Epithelial cell of prostate (primary cell): ENCODE measurements around the genes DCAF12L1, ACTRT1 and SMARCA1.

DNA sequence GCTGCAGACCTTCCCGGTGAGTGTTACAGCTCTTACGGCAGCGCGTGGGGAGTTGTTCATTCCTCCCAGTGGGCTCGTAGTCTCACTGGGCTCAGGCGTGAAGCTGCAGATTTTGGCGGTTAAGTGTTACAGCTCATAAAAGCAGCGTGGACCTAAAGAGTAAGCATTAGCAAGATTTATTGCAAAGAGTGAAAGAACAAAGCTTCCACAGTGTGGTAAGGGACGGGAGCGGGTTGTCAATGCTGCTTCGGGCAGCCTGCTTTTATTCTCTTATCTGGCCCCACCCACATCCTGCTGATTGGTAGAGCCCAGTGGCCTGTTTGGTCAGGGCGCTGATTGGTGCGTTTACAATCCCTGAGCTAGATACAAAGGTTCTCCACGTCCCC lies 8.4 kb upstream of the SOWAHD start:
- RRBS, result no CpG with 5 or more reads among the region's 14 CpGs

GRCh38 chrX:119758653-119759099 lies 288 bp downstream of the SOWAHD start:
- RRBS, result under 1% methylated on average over 20 of the region's 47 CpGs

DNA sequence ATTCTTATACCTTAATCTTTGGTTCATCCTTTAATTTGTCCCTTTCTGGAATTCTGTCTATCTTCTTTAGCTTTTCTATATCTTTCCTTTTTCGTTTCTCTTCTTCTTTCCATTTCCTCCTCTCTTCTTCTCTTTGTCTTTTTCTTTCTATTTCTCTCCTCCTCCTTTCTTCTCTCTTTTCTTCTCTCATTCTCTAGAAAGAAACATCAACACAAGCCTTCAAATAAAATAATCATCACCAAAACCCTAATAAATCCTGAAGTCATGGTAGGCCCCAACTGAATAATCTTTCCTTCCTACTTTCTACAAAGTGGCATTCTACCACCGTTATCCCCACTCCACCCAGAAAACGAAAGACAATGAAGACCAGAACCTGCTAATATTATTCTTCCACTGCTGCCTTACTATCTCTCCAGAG lies 11.7 kb downstream of the UPF3B start:
- RRBS, result no CpG with 5 or more reads among the region's 3 CpGs

- RRBS, result no CpG with 5 or more reads among the region's 3 CpGs
These were observed 30.4 kb downstream of the LAMP2 start for GRCh38 chrX:120438701-120439156.

DNA sequence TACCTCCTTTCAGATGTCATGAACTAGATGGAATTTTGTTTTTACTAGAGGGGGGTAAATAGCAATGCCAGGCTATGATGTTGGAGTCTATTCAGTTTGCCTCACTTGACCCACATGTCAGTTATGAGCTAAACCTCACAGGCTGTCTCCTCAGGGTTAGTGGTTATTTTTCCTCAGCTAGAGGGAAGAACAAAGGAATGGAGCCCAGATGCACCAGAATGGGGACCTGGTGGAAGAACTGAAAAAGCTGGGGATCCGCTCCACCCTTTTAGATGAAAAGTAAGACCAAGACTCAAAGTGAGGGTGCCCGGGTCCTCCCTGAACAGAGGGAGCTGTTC lies 105.2 kb upstream of the C1GALT1C1 start:
- RRBS, result no CpG with 5 or more reads among the region's 2 CpGs

GRCh38 chrX:120749061-120749553 lies 119.3 kb upstream of the C1GALT1C1 start:
- RRBS, result no CpG with 5 or more reads among the region's 5 CpGs

DNA sequence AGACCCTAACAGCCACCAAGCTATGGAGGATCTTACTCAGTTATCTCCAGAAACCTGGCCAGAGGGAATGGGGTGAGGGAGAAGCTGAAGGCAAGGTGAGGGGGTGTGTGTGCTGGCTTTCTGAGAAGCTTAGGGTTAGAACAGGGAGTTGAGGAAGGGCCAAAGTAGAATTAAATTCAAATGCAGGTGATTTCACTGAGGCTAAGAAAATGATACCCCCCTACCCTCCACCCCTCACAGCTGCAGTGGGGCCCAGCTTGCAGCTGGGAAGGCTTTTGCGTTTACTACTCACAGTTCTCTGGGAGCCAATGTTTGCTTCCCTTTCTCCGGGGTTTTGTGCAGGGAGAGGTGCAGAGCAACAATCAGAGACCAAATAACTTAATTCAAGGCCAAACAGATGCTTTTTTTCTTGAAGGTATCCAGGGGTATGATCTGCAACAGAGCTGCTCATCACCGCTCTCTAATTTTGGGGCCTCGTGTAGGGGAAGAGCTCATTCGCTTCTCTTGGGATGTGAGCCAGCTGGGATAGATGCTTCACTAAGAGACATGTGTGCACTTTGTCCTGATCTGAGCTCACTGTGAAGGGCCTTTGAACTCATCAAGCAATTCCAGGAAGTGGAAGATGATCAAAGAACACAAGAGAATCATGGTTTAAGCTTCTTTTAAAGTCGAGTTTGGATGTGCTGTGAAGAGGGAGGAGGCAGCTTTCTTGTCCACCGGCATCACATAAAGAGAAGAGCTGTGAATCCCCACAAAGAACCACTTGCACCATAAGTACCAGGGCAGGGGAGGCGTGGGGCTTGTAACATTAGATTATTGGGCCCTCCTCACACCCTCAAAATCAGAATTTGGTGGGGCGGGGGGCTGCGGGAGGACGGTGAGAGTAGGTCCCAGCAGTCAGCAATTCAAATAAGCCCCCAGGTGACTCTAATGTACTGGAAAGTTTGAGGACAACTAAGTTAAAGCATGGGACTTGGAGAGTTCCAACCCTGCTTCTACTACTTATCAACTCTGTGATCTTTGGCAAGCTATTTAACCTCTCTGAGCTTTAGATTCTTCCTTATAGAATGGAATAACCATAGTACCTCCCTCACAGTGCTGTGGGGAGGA lies 122.8 kb upstream of the C1GALT1C1 start:
- RRBS, result no CpG with 5 or more reads among the region's 11 CpGs

GRCh38 chrX:122840140-122840582 lies 343.9 kb upstream of the GRIA3 start:
- RRBS, result no CpG with 5 or more reads among the region's 4 CpGs

GRCh38 chrX:123561490-123561767 lies 171.4 kb downstream of the THOC2 start:
- RRBS, result no CpG with 5 or more reads among the region's 9 CpGs

DNA sequence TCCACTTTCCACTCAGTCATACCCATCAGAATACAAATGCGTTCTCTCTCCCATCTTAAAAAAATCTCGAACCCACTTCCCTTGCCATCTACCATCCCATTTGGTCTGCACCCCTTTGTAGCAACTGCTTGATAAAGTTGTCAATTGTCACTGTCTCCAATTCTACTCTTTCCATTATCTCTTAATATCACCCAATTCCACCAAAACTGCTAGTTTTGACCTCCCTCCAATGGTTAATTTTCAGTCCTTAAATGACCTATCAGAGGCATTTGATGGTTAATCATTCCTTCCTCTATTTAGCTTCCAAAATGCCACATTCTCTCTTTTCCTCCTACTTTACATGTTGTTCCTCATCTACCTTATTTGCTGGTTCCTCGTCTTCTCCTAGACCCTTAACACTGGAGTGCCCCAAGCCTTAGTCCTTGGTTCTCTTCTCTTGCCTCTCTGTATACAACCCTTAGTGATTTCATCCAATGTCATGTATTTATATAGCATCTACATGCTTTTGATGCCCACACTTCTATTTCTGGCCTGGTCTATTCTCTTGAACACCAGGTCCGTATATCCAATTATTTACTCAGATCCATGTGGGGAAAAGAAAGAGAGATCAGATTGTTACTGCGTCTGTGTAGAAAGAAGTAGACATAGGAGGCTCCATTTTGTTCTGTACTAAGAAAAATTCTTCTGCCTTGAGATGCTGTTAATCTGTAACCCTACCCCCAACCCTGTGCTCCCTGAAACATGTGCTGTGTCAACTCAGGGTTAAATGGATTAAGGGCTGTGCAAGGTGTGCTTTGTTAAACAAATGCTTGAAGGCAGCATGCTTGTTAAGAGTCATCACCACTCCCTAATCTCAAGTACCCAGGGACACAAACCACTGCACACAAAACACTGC lies 53.5 kb downstream of the THOC2 start:
- RRBS, result no CpG with 5 or more reads among the region's 5 CpGs

DNA sequence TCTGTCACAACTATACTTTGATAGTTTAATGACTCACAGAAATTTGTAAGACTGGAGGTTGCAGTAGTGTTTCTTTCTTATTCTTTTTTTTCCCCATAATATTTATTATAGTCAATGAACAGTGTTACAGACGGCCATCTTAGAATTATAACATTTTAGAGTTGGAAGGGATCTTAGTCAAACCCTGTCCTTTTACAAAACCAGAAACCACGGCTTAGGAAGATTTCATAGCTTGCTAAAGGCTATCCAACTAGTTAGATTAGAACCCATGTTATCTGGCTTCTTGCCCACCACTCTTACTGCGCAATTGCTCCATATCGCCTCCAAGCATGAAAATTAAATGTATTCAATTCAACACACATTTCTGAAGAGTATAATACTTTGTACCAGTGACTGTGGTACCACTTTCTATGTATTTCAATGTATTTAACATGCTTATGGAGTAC lies 1.1 kb downstream of the XIAP start:
- RRBS, result no CpG with 5 or more reads among the region's 4 CpGs

- RRBS, result no CpG with 5 or more reads among the region's 10 CpGs
These were observed 12.4 kb downstream of the XIAP start for GRCh38 chrX:123872216-123872641.

DNA sequence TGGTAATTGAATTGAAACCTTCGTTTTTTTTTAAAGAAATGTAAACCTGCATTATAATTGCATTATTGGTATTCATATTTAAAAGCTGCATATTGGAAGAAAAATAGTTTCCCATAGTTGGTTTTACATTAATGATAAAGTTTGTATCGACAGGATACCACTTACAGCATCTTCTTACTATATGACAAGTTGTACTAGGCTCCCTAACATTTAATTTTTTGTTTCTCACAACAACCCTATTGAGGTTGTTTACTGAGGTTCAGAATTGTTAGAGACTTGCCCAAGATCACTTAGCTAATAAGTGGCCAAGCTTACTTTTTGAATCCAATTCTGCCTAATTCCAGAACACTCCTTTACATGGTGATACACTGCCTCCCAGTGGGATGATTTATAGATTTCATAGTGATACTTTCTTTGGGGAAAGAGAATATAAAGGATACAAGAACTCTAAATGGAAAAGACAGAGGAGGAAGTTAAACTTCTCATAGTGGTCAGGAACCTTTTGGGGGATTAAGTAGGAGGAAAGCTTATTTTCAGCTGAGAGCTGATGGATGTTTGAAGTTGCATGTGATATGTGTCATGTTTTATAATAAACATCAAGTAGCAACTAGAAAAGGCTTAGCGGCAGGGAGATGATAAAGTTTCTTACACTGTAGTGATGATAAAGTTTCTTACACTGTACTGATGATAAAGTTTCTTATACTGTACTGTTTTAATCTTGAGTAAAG lies 15.2 kb downstream of the STAG2 start:
- RRBS, result no CpG with 5 or more reads among the region's 3 CpGs

DNA sequence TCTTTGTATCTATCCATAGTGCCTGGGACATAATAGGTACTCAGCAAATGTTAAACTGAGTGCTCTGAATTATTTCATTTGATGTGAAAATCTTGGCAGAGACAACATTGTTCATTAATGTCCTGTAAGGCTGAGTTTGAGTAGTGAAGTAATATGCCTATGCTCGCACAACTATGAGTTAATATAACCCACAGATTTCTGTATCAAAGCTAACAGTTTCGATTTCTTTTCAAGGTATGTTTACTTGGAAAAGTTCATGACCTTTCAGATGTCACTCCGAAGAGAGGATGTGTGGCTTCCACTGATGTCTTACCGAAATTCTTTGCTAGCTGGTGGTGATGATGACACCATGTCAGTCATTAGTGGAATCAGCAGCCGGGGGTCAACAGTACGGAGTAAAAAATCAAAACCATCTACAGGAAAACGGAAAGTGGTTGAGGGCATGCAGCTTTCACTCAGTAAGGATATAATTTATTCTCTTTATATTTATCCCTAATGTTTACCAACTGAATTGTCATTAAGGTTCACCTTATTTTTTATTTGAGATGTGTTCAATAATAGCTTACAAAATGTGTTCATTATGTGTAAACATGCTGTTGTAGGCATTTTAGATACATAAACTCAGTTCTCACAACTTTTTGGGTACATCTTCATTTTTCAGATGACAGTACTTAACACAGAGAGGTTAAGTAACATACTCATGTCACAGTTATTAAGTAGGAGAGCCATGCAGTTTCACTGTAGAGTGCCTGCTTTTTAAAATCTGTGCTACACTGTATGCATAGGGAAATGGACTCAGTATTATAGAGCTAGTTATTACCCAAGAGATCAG lies 125.0 kb downstream of the STAG2 start:
- RRBS, result no CpG with 5 or more reads among the region's 7 CpGs

DNA sequence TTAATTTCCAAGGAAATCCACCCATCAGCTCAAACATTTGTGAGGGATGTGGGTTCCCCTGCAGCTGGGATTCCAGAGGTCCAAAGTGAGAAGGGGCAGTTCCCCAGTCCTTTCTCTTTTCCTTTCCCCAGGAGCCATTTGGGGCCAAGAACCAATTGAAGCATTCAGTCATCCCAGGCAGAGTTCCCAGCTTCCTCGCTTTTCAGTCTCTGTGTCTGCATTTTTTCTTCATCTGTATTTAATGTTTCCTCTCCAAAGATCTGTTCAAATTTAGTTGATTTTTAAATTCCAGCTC lies 267.5 kb downstream of the DCAF12L2 start:
- RRBS, result no CpG with 5 or more reads among the region's 1 CpG

GRCh38 chrX:126552706-126553251 lies at the start of gene DCAF12L1:
TSS of gene DCAF12L1 (minus strand) at chrX:126552814.
- RRBS, result 8% methylated on average over 15 of the region's 40 CpGs

GRCh38 chrX:128052250-128052620 lies at the start of gene ACTRT1:
TSS of gene ACTRT1 (minus strand) at chrX:128052403.
- RRBS, result no CpG with 5 or more reads among the region's 2 CpGs

DNA sequence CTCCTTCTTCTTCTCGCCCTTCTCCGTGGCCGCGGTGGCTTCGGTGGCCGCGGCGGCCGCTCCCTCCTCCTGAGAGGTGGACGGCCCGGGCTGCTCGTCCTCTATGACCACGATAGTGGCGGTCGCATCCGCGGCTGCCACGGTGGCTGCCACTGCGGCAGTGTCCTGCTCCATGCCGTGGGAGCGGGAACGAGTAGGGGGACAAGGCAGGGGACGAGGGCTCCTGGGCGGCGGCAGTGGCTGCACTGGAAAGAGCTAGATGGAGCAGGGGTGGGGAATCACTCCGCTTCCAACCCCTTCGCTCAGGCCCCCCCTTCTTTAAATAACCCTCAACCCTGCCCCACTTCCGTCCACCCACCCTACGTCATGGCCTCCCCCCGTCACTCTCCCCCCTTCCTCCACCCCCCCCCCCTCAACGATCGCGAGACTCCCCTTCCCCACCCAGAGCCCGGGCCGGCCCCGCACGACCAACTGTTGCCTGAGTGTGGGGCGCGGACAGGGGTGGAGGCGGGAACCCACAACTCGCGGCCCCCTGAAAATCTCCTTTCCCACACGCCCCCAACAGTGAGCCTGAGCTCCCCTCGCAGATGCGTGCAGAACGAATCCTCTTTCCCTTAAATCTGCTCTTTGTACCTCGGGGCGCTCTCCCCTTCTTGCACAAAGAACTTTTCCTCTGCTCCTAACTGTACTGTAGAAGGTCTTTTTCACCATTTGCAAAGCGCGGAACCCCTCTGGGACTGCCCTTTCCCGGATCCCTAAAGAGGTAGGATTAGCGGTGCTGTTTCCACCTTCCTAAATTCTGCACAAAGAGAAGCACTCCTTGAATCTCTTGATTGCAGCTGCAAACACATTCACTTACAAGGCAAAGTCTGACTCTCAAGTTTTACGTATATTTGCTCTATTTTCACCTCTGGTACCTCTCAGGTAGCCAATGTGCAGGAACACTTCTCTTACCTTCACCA lies at the start of gene SMARCA1:
Gene SMARCA1 (minus strand): TSS at position 294 of the 962 bp plus-strand sequence.
- RRBS, result no CpG with 5 or more reads among the region's 53 CpGs

DNA sequence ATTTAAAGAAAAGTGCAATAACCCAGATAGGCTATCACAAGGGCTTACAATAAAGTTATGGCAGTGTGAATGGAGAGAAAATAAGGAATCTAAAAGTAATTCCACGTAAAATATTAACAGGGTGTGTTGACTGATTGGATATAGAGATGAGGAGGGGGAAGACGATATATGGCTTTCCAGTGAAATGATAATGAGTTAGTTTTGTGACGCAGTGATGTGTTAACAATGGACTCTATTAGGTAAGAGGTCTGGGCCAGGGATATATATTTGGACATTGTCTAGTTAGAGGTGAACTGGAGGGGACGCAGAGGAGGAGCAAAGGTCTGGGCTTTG lies 534 bp upstream of the OCRL start:
- RRBS, result no CpG with 5 or more reads among the region's 4 CpGs

- RRBS, result no CpG with 5 or more reads among the region's 27 CpGs
These were observed 676 bp downstream of the OCRL start for GRCh38 chrX:129540611-129541258.